AG09319 (cell line): ENCODE results near the gene U2AF1.

GRCh38 chr21:41927749-41928325, 26.0 kb downstream of the C2CD2 start:
- RRBS, result no CpG with 5 or more reads among the region's 13 CpGs

- RRBS, result no CpG with 5 or more reads among the region's 16 CpGs
Observed at GRCh38 chr21:41973390-41973797, 19.6 kb upstream of the C2CD2 start.

DNA sequence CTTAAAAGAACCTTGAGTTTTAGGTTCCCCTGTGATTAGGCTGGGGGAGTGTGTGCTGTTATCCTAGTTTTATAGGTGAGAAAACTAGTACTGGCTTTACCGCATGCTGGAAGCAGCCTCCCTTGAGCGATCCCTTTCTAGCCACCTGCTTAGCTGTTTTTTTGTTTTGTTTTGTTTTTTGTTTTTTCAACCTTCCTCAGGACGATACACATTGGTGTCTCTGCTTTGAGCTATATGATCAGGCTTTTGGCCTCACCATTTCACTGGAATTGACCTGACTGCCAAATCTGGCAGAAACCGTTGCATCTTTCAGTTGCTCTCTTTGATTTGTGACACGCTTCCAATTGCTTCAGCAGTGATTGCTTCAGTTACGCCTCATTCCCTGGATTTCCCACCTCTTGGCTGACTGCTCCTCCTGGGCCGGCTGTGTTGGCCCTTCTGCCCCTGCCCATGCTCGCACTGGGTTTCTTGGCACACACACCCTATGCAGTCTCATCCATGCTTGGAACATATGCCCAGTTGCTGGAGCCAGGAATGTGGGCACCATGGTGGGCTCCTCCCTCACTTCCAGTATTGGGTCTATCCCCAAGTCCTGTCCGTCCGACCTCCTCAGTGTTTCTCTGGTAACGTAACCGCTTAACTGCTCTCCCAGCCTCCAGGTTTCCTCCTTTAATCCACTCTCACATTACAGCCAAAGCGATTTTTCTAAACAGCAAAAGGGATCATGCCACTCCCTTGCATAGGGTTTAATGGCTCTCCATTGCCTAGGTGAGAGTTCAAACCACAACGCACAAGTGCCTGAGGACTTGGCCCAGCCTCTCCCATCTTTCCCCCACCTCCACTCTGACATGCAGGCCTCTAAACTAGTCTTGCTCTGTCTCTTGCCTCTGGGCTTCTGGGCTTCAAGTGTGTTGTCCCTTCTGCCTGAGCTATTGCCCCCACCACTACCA, 2.2 kb upstream of the ZBTB21 start:
- RRBS, result no CpG with 5 or more reads among the region's 14 CpGs

- RRBS, result no CpG with 5 or more reads among the region's 11 CpGs
Observed at GRCh38 chr21:42113833-42114313, 42.8 kb downstream of the UMODL1 start.

DNA sequence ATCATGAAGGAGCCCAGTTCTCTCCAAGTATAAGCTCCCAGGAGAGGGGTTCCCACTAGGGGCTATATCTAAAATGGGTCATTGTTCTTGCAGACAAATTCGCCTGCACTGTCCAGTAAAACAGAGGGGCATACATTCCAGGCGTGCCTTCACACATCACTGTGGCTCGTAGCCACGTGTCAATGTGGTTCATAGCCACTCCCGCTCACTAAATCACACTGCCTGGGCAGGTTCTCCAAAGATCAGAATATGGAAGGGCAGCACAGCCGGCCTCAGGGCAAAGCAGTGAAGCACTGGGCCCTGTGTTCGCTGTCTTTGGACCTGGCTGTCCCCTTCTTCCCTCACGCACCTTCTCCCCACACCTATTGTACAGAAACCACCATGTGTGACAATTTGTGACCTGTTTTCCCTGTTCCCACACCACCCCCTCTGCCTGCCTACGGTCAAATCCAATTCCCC, 26.9 kb upstream of the ABCG1 start:
- RRBS, result no CpG with 5 or more reads among the region's 9 CpGs

DNA sequence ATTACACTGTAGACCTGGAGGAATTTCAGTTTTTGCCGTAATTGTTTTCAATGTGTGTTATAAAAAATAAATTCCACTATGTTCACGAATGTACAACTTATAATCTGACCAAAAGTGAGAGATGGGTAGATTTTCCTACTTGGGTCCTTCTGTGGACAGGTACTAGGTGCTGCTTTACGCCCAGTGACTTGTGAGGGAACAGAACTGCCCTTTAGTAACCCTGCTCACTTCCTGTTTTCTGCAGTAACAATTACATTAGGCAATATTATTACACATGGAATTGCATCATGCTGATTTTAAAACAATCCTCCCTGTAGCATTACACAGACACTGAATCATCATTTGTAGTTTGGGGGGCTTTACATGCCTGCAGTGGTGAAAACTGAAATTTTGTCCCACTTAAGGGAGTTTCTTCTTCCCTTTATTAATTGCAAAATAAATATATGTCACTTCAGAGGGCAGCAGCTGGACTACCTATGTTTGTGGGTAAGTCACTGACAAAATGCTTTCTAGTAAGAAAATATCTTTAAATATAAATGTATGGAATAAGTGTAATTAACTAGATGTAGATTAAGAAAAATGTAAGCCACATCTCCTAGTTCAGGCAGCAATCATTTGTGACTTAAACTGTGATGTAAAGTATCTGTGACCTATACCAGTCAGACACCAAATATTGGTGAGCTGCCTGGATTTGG, 19.4 kb upstream of the ABCG1 start:
- RRBS, result no CpG with 5 or more reads among the region's 3 CpGs

- RRBS, result no CpG with 5 or more reads among the region's 24 CpGs
Observed at GRCh38 chr21:42221385-42222595, 2.9 kb downstream of the ABCG1 start.

GRCh38 chr21:42299124-42300015, 15.8 kb downstream of the TFF3 start:
- RRBS, result no CpG with 5 or more reads among the region's 19 CpGs

GRCh38 chr21:42535367-42535843, 21.8 kb downstream of the SLC37A1 start:
- RRBS, result no CpG with 5 or more reads among the region's 16 CpGs

- RRBS, result no CpG with 5 or more reads among the region's 2 CpGs
Observed at GRCh38 chr21:42536287-42536584, 22.6 kb downstream of the SLC37A1 start.

GRCh38 chr21:42665930-42666965, 12.8 kb downstream of the PDE9A start:
- RRBS, result no CpG with 5 or more reads among the region's 41 CpGs

- RRBS, result no CpG with 5 or more reads among the region's 7 CpGs
Observed at GRCh38 chr21:42721210-42721568, 67.8 kb downstream of the PDE9A start.

GRCh38 chr21:42990076-42990922, 15.9 kb downstream of the PKNOX1 start:
- RRBS, result no CpG with 5 or more reads among the region's 10 CpGs

DNA sequence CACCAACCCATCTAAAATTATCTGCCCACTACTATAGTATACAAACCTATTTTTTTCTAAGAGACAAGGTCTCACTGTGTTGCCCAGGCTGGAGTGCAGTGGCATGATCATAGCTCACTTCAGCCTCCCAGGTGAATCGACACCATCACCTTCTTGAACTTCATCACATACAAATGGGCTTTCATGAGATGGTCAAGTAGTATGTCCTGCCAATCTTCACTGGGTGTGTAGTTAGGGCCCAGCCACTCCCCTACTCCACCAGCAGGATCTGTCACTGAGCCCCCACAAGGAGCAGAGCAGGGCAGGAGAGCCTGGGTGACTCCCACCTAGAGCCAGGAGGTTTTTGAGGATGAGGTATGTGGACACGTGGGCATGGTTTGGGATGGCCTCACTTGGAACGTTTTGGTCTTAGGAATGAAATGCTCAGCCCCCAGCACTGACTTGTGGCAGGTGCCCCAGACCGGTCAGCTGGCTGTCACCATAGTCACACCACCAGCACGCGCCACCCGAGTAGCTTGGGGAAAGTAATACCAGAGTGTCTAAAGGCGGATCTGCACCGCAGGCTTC, 15.4 kb downstream of the U2AF1 start:
- RRBS, result no CpG with 5 or more reads among the region's 9 CpGs

- RRBS, result no CpG with 5 or more reads among the region's 31 CpGs
Observed at GRCh38 chr21:43107471-43107670, at the start of gene U2AF1. U2AF1 (minus strand) TSS chr21:43107570.

DNA sequence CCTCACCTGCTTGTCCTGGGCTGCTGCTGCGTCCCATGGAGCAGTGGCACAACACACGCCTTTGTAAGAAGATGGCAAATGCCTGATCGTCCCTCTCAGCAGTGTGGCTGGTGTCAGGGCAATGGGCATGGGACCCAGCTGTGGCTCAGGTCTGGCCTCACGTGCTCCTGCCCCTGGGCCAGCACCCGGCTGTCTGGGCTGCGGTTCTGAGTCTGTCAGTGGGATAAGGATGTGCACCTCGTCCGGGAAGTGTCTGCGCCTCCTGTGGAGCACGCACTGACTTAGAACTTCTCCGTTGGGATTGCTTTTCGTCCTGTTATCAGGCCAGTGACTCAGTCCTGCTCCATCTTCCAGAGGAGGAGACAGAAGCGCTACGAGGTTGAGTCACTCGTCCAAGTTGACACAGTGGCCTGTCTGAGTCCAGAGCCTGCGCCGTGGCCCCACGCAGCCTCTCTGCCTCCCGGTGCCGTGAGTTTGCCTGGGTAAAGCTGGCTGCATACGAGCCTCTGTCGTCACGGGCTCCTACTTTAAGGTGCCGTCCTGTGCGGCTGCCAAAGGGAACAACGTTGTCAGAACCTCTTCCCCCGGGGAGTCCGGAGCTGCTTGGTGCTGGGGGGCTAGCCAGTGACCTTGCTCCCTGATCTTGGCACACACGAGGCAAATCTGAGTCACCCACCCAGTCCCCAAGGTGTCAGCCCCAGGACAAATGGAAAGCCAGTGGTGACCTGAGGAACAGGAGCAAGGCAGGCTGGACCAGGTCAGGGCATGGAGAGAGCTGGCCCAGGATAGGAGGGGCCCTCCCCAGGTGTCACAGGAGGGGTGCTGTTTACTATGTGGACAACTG, 41.2 kb downstream of the CRYAA start:
- RRBS, result 77% methylated on average over 4 of the region's 29 CpGs

GRCh38 chr21:43313955-43314275, 113.0 kb downstream of the SIK1 start:
- RRBS, result no CpG with 5 or more reads among the region's 7 CpGs

DNA sequence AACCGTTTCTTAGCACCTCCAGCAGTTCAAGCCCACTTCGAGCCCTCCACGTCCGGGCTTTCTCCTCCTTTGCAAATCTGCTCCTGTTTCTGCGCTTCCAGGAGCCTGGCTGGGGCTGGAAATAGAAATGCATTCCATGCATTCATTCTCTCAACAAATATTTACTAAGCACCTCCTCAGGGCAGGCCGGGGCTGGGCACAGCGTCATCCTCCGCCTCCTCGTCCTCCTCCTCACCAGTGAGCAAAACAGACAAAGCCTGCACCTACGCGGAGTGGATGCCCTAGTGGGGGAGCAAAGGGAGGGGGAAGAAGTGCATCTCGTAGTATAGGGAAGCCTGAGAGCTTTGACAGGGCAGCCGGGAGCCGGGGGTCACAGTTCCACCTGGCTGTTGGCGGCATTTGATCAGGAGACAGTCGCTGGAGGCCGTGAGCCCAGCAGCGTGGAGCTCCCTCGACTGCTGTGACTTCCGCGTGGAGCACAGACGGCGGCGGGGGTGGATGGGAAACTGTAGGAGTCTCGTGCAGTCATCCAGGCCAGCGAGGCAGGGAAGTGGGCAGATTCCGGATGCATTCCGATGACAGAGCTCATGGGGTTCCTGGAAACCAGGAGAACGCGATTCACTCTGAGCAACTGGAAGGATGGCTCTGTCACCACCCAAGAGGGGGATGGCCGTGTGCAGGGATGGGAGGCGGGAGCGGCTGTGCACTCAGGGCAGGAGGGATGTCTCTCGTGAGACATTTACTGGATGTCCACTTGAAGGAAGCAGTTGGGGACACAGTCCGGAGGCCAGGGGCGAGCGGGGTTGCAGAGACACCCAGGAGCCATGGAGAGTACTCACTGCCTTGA, 93.4 kb downstream of the SIK1 start:
- RRBS, result no CpG with 5 or more reads among the region's 37 CpGs

DNA sequence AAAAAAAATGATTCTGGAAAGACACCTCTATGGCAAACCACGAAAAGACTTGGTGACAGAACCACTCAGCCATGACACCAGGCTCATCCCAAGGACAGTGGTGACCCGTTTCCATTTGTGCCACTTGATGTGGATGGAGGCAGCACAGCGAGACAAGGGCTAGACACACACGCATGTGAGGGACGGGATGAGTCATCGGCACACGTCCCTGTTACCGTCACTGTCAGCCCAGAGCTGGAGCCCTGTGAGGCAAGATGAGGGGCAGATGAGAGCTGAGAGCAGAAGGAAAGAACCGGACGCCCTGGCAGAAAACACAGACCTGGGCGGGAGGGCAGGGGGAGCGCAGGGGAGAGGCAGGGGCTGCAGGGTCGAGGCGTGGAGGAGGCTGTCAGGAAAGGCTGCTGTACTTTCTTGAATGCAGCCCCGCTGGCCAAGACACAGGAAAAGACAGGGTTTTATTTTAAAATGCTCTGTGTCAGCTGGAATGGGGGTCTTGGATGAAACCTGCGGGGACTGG, 57.8 kb downstream of the SIK1 start:
- RRBS, result no CpG with 5 or more reads among the region's 16 CpGs

- RRBS, result no CpG with 5 or more reads among the region's 11 CpGs
Observed at GRCh38 chr21:43585746-43586536, 21.0 kb downstream of the H2BC12L start.